ENCODE measurements around the genes RDH16, STAC3 and INHBE.

DNA sequence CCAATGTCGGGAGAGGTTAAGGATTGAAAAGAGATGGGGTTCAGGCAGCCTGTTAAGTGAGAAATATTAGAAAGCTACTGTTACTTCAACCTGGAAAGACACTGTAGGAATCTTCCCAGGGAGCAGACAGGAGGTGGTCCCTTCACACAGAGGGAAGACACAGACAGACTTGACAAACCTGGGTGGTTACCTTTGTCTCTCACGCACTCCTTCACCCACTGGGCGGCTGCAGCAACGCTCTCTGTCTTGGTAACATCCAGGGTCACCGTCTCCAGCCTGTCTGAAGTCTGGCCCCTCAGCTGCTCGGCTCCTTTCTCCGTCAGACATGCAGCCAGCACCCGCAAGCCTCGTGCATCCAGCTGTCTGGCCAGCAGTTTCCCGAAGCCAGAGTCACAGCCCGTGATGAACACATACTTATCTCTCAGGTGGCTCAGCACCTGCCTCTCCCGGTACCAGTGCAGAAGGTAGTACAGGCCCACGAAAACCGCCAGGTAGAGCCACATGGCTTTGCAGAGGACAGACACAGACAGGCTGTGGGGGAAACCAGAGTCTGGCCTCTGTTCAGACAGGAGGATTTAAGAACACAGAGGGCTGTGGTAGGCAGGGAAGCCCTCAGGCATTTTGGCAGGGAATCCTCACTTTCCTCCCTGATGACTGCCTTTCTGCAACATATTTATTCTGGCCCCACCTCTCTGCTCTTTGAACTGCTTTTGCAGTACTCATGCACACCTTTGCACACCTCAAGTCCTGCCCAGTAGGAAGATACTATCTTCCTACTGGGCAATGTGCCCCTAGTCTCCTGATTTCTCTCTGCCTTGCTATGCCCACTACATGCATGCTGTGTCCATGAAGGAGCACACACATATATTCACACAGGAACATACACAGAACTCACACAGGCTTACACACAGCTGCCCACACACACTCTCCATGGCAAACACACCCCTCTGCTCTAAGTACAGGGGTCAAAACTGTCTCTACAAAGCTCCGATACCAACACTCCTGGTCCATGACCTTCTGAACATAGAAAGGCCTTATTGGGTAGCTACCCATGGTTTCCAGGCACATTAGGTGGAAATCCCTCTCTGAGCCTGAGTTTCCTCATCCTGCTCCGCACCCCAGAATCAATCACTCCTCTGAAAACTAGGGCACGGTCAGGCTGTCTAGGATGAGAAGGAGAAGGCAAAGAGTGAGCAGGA is at the start of gene RDH16:
Gene RDH16, minus strand, starts transcription at position 649 of the 1,199 bp plus-strand sequence.
- RRBS, result no CpG with 5 or more reads among the region's 17 CpGs

DNA sequence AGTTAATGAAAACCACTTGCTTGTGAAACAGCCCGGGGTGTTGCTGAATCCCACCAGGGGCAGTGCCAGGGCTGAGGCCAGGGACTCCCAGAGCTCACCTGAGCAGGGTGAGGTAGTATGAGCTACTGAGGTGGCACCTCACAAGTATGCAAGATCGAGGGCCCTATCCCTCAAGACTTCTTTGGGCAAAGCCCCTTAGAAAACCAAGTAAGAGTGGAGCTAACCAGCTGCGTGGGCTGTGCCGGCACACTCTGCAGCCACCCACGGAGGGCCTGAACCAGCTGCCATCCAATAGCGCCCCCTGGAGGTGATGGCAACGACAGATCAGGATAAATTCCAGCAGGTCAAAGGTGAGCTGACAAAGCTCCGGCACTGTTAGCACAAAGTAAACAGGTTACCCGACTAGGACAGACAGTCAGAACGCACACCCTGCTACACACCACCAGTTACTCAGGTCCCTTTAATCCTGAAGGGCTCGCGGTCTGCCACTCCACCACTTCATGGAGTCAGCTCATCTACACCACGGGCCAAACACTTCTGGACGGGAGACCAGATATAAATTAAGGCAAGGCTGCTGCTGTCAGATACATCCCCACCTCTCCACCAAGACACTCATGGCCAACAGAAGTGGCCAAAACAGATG is 4.9 kb downstream of the ZBTB39 start:
- RRBS, result 94% methylated on average over 1 of the region's 14 CpGs

DNA sequence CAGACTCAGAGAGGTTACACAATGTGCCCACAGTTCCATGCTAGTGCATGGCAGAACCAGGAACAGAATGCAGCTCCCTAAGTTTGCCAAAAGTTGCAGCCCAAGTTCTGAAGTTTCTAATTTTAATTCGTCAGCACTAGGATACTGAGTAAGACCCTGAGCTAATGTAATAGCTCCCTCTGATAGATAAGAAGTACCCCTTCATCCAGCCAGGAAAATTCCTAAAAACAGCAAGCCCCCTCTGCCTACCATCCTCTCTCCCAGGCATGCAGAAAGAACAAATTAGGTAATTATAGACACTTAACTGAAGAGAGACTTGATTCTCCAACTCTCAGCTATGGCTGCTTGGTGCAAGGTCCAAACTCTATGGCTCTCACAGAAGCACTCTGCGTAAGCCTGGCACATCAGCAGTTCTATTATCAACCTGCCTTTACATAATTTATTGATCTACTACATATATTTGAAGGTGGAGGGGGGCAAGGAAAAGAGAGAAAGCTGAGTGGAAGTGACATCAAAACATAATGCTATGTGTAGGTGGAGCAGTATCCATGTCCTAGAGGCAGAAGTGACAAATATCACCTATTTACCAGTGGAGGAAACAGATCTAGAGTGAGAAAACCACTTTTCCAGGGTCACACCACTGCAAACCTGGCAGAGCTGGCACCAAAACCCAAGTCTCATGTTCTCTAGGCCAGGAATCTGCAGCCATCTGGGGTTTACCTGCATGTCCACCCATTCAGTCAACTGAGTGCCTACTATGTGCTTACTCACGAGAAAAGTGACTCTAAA is 1.1 kb upstream of the MYO1A start:
- RRBS, result no CpG with 5 or more reads among the region's 3 CpGs

DNA sequence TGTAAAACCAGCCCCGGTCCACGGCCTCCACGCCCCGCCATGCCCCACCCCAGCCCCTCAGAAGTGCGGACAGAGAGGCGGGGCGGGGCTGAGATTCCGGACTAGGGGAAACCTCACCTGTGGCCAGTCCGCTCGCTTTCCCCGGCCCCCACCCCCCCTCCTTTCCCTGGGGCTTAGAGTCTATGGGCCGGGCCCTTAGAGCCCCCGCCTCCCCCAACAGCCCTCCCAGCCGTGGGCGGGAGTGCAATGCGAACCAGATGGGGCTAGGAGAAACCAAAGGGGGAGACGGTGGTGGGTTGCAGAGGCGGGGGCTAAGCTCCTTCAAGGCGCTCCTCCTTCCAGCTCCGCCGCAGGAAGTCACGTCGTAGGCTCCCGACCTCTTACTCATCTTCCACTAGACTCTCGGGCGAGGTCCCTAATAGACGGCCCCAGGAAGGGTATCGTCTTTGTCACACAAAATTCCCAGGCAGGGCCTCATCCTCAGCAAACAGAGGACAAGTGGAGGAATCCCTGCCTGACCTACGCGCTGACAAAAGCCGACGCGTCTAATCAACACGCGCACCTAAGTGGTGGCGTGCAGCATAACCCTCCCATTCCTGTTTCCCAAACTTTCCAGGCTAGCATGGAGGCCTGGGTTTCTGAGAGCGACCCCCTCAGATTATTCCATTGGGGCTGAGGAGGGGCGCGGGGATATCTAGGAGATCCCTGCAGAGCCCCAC is 1.1 kb upstream of the NAB2 start:
- RRBS, result under 1% methylated on average over 9 of the region's 39 CpGs

DNA sequence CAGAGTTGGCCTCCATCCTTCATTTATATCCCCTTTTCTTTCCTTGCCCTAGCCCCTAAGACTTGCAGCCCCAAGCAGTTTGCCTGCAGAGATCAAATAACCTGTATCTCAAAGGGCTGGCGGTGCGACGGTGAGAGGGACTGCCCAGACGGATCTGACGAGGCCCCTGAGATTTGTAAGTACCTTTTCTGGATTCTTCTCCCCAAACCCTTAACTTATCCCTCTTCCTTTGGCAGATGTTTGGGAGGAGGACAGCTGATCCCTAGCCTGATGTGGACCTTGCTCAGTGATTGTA is 10.1 kb downstream of the LRP1 start:
- RRBS, result no CpG with 5 or more reads among the region's 5 CpGs

GRCh38 chr12:57175916-57176340 is 40.7 kb upstream of the NXPH4 start:
- RRBS, result no CpG with 5 or more reads among the region's 22 CpGs

DNA sequence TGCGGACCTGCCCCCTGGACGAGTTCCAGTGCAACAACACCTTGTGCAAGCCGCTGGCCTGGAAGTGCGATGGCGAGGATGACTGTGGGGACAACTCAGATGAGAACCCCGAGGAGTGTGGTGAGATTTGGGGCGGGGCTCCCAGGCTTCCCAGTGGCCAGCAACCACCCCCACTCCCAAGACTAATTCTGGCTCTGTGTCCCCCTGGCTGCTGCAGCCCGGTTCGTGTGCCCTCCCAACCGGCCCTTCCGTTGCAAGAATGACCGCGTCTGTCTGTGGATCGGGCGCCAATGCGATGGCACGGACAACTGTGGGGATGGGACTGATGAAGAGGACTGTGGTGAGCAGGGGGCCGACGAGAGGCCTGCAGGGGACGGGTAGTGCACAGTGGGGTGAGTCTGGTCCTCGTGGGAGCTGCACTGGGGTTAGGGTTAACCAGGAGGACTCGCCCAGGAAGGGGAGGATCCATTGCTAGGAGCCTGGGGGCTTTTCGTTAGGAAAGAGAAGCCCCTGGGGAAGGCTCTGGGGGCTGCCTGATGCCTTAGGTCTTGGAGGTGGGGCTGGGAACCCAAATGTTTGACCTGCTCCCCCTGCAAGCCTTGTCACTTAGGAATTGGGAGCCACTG is 12.1 kb upstream of the NXPH4 start:
- RRBS, result no CpG with 5 or more reads among the region's 23 CpGs

GRCh38 chr12:57211759-57212031 is 4.9 kb upstream of the NXPH4 start:
- RRBS, result 86% methylated on average over 4 of the region's 8 CpGs

GRCh38 chr12:57226794-57227350 is 2.6 kb upstream of the SHMT2 start:
- RRBS, result no CpG with 5 or more reads among the region's 30 CpGs

- RRBS, result no CpG with 5 or more reads among the region's 4 CpGs
Measured at GRCh38 chr12:57229042-57229402, 489 bp upstream of the SHMT2 start.

- RRBS, result 2% methylated on average over 6 of the region's 24 CpGs
Measured at GRCh38 chr12:57229870-57230310, 379 bp downstream of the SHMT2 start.

- RRBS, result no CpG with 5 or more reads among the region's 9 CpGs
Measured at GRCh38 chr12:57250811-57251522, at the start of gene STAC3. STAC3 (minus strand) TSS chr12:57251187.

DNA sequence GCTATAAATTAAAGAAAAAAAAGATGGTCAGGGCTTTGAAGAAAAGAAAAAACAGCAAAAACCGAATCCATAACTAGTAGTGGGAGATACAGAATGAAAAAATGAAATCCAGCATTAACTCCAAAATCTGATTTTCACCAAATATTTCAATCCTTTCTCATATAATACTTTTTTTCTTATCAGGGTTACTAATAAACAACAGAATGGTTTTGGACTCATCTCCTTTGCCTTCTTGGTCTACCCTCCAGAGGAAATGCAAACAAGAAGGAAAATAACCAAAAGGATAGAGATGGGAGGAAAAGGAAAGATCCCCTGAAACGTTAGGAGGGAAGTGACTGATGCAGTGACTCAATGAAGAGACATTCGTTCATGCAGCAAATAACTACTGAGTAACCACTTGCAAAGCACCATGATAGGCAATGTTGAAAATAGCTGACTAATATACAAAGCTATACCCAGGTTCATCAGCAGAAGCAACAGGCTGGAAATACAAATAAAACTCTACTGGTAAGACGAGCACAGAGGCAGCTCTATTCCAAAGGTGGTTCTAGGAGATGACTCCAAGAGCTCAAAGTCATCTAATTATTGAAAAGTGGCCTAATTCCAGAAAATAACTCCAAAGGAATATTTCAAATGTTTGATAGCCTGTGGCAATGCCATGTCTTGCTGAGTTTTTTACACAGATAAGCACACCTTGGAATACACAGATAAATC is 41.8 kb downstream of the R3HDM2 start:
- RRBS, result no CpG with 5 or more reads among the region's 4 CpGs

GRCh38 chr12:57454837-57455800 is at the start of gene INHBE:
INHBE (plus strand) TSS chr12:57455307.
- RRBS, result no CpG with 5 or more reads among the region's 11 CpGs

GRCh38 chr12:57461386-57461954 is 1.9 kb downstream of the GLI1 start:
- RRBS, result 1% methylated on average over 15 of the region's 28 CpGs

- RRBS, result 5% methylated on average over 20 of the region's 39 CpGs
Measured at GRCh38 chr12:57475146-57475645, 4.5 kb downstream of the ARHGAP9 start.

DNA sequence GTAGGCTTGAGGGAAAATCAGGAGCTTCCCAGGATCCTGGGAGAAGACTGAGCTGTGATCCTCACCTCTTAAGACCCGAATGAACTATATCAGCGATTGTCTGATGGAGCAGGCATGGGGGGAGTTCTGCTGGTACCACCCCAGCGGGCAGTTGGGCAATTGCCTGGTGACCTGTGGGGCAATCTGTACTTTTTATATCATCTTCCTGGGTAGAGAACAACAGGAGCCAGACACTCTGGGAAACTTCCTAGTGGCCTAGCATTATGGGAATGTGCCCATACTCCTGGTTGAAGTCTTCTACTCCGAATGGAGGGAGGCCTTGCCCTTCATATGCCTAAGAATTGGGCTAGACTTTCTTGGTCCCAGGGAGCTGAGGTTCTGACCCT is 831 bp downstream of the MBD6 start:
- RRBS, result no CpG with 5 or more reads among the region's 4 CpGs

DNA sequence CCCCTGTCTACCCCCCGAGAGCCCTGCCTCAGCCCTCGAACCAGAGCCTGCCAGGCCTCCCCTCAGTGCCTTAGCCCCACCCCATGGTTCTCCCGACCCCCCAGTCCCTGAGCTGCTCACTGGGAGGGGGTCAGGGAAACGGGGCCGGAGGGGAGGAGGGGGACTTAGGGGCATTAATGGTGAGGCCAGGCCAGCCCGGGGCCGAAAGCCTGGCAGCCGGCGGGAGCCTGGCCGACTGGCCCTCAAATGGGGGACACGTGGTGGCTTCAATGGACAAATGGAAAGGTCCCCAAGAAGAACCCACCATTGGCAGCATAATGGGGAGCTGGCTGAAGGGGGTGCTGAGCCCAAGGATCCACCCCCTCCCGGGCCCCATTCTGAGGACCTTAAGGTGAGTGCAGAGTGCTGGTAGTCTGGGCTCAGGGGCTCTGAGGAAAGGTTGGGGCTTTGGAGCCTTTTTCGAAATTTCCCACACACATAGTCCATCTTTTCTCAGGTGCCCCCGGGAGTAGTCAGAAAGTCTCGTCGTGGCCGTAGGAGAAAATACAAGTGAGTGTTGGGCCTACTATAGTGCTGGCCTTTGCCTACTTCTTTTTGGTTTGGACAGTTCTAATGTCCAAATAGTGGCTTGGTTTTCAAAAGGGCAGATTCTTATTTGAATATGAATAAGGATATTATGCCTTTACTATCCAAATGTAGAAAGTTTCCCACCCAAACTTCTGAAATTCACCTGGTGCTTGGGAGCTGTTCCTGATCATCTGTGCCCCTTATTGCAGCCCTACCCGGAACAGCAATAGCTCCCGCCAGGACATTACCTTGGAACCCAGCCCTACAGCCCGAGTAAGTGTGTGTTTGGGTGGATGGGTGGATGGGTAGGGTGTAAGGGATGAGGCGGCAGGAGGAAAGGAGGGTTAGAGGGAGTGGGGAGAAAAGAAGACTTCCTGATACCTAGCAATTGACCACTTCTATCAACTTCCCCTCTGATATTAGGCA is 5.8 kb downstream of the MBD6 start:
- RRBS, result 89% methylated on average over 2 of the region's 21 CpGs

DNA sequence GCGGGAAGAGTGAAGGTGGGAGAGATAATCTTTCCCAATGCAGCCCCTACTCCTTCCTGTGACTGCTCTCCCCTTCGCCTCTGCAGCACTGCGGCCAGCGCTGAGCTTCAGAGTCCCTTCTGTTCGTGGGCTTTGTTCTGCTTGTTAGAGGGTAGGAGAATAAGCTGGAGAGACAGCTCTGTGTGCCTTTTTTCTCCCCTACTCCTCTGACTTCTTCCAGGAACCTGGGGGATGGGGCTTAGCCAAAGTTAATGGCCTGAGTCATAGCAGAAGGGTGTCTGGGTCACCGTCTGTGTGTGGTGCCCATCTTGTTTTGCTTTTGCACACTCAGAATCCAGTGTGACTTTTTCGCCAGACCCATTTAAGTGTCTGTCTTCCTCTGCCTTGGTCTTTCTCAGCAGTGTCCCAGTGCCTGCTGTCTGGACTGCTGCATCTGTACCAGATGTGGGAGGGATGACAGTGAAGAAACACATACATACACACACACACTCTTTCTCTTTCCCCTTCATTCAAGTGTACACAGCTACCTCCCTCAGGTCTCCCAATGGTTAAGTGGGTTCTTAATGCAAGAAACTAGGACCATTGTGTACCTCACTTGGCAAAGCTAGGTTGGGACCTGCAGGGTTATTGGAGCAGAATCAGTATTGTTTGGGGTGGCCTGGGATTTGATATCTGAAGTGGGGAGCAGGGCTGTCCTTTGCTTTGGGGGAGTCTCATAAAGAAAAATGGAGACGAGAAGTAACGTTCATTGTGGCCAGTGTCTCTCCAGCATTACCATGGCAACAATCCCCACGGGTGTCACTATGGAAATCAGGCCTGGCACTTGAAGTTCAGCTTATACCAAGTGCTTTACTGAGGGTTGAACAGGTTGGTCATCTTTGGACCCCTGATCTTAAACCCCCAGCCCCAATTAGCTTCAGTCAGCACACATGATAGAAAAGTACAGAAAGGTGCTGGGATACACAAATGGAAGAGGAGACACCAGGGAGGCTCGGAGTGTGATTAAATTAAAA is 3.2 kb downstream of the KIF5A start:
- RRBS, result no CpG with 5 or more reads among the region's 11 CpGs

DNA sequence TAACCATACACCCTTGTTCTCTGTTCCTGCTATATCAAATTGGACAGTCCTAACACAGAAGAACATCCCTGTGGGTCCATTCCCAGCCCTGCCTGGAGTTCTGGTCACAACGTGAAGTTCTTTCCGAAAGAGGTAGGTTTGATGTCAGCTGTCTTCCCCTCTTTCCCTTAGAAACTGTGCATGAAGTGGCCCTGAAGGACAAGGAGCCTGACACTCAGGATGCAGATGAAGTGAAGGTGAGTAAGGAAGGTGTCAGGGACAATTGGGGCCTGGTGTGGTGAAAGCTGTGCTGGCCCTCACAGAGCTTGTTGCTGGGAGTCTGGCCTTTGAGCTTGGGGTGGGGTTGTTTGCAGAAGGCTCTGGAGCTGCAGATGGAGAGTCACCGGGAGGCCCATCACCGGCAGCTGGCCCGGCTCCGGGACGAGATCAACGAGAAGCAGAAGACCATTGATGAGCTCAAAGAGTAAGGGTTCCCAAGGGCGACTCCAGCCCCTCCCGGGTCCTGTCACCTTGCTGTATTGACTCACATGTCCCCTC is 15.0 kb upstream of the PIP4K2C start:
- RRBS, result 81% methylated on average over 5 of the region's 10 CpGs